CMK (cell line): ENCODE data around the genes LIM2, ZNF841, PPP2R1A and ZNF766.

DNA sequence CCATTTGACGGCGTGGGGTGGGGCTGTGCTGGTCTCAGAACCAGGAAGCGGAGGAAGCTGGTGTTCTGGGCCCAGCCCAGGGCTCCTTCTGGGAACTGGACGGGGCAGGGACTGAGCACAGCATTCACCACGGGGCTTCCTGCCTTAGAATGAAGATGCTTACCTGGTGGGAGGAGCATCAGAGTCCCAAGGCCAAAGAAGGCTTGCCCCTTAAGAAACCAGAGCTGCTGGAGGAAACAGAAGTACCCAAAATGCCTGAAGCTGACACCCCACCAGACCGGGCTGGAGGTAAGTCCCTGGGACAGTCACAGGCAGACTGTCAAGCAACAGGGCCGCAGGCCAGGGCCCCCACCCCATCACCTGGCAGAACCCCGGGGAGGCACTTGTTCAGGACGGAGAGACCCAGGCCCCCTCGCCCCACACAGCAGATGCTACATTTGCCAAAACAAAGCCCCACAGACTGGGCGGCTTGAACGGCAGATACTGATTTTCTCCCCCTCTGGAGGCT lies 17.8 kb upstream of the IGLON5 start:
- RRBS: 85% methylated on average over 2 of the region's 12 CpGs

- RRBS: 48% methylated on average over 3 of the region's 49 CpGs
These were observed 15.1 kb downstream of the VSIG10L start for GRCh38 chr19:51326701-51327303.

GRCh38 chr19:51356212-51356813 lies 9.9 kb downstream of the ETFB start:
- RRBS: no CpG with 5 or more reads among the region's 9 CpGs

GRCh38 chr19:51361492-51361764 lies 4.8 kb downstream of the ETFB start:
- RRBS: no CpG with 5 or more reads among the region's 7 CpGs

DNA sequence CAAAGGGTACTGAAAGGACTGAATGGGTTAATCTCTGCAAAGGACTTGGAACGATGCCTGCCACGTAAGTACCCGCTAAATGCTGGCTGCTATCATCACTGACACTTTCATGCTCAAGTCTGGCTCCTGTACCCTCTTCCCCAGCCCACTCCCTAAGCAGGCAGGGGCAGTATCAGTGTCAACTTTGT lies 1.1 kb downstream of the ETFB start:
- RRBS: no CpG with 5 or more reads among the region's 3 CpGs

DNA sequence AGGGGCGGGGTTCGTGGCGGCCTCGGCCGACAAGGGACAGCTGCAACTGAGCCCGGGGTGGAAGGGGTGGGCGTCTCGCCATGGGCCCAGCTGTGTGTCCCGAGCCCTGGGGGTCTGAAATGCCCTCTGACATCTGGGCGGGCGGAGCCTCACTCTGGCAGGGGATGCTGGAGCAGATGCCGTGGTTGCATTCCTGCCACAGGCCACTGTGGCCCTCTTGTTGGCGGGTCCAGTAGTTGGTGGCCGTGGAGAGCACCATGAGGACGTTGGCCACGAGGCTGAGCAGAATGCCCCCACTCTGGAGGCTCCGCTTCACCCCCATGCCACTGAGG lies 581 bp downstream of the CLDND2 start:
- RRBS: no CpG with 5 or more reads among the region's 17 CpGs

DNA sequence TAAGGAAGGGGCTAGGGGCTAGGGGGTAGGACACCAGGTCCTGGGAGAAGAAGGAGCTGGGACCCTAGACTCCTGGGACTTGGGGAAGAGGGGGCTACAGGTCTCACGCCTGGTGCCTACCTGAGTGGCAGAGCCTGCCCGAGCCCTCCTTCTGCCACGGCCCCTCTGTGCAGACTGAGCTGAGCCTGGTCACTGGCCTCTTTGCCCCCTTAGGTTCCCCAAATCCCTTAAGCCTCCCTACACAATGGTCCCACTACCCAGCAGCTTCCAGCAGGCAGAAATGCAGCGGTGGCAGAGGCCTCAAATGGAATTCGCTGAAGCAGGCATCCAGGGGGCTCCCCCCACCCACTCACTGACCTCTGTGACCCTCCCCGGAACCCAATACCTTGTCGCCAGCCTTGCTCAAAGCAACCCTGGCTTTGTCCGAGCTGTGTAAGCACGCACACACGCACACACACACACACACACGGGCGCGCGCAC lies at the start of gene LIM2:
Gene LIM2 (minus strand): TSS at position 176 of the 480 bp plus-strand sequence.
- RRBS: no CpG with 5 or more reads among the region's 14 CpGs

DNA sequence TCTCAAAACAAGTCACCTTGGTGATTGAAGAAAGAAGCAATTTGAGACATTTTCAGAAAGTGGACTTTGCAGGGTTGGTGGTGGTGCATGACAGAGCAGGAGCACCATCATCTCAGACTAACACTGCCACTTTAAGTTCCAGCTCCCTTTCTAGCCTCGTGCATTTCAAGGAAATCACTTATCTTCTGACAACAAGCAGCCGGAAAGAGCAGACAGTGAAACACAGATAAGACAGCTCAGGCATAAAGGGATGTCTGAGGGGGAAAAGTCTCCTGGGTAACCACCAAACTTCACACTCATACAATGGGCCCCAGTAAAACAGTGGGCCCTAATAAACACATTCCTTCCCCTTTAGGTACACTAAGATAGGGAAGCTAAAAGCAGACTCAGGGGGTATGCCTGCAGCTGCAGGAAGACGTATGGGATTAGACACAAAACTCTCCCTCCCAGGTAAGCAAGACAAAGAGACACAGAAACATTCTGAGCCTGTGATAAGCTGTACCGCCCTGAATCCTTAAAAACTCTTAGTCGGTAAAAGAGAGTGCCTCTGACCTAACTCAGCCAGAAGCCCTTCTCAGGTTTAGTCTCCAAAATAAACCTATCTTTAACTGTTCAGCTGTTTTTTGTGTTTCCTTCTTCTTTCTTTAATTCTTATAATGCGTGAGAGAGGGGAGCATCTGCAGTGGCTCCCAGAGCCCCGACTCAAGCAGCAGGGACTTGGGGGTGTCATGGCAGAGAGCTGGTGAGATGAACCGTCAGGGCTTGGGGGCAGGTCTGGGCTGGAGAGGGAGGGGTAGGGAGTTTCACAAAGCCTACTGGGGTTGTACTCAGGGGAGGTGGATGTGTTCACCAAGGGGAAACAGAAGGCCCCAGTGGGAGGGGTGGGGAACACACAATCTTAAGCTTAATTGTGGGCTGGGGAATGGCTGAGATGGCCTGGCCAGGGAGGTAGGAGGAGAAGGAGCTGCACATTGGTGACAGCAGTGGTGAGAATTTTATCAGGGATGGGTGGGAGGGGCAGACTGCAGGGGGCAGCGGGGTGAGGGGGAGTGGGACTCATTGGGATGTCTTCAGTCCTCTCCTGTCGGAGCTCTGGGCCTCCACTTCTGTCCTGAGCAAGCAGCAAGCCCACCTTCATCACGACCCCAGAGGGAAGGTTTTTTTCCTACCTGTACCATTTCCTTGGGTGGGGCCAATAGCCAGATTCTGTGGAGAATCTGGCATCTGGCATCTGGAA lies 16.7 kb upstream of the SIGLEC6 start:
- RRBS: no CpG with 5 or more reads among the region's 11 CpGs

DNA sequence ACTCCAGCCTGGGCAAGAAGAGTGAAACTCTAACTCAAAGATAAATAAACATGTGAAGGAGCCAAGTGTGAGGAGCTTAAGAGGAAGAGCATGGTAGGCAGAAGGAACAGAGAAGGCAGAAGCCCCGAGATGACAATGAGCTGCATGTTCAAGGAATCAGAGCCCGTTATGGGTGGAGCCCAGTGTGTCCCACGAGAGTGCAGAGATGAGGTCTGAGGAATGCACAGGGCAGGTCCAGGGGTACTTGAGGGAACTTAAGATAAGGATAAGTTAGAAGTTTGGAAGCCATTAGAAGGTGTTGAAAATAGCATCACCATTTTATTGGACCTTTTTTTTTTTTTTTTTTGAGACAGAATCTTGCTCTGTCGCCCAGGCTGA lies 767 bp downstream of the FPR2 start:
- RRBS: no CpG with 5 or more reads among the region's 4 CpGs

DNA sequence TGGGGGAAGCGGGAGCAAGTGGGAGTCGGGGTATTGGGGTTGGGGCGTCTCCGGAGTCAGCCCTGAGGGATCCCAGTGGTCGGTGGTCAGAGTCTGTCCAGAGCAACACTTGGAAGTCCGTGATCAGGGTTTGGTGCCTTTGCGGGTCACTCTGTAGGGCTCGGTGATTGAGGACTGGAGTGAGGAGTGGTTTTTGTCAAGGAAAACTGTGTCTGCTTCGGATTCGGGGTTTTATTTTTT lies 270 bp downstream of the ZNF613 start:
- RRBS: no CpG with 5 or more reads among the region's 10 CpGs

DNA sequence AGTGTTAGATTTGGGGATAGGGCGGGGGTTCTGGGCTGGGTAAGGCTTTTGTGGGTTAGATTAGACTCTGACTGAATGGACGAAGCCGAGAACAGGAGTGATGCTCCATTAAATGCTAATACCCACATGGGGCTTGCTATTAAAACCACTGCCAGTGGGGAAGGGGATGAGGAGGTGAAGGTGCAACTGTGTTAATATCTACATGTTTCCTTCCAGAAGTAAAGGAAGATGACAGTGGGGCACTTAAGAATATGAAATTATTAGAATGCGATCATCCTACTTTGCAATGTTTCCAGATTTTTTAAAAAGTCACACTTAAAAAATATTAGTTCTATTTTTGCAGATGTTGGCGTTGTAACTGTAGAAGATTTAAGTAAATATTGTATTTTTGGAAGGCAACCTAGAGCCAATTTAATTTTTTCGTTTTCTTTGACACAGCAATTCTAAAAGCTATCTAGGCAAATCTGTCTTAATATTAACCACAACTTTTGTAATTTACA lies 688 bp upstream of the ZNF614 start:
- RRBS: no CpG with 5 or more reads among the region's 6 CpGs

- RRBS: no CpG with 5 or more reads among the region's 36 CpGs
These were observed at the start of gene ZNF841 for GRCh38 chr19:52095537-52096262. Gene ZNF841 (minus strand): TSS chr19:52095765.

DNA sequence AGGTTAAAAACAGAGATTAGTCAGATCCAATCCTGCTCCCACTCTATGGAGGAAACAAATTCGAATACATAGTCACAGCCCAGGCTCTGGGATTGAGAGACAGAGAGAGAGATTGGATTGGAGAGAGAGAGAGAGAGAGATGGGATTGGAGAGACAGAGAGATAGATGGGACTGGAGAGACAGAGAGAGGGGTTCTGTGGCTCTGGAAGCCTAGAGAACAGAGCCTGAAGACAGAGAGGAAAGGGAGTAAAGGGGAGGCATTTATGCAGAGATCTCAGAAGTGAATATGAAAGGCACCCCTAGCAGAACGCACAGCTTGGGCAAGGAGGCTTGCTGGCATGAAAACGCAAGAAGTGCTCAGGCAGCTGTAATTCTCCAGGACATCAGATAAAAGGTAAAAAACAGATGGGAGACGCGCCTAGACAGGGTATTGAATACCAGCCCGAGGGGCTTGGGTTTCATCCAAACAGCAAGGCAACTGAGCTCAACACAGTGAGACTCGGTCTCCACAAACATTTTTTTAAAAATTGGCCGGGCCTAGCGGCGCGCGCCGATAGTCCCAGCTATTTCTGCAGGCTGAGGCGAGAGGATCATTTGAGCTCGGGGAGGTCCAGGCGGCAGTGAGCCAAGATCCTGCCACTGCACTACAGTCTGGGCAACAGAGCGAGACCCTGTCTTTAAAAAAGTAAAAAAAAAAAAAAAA lies 938 bp upstream of the PPP2R1A start:
- RRBS: no CpG with 5 or more reads among the region's 17 CpGs

DNA sequence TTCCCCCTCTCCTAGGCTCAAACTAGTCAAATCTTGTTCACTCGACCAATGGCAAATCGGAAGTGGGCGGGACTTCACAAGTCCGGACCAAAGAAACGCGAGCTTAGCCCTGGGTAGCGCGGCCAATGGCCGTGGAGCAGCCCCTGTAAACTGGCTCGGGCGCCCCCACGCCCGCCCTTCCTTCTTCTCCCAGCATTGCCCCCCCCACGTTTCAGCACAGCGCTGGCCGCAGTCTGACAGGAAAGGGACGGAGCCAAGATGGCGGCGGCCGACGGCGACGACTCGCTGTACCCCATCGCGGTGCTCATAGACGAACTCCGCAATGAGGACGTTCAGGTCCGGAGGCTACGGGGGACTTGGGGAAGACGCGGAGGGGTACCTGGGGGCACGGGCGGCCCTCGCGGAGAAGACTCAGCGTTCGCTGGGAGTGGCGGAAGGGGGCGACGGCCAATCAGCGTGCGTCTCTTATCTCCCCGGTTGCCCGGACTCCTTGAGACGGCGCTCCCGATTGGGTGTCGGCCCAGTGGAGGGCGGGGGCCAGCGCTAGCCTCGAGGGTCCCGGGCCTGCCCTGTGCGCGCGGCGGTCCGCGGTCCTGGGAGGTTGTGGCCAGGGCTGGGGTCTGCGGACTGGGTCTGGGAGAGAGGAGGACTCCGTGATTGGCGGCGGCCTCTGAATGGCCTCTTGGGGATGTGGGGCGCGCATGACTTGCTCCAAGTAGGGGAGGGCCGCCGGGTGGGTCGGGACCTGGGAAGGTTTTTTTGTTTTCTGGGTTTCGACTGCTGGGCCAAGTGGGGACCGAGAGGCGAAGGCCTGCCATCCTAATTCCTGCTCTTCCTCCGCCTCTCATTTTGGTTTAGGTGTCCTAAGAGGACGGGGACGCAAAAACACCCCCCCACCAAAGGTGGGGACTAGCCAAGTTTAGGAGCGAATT lies at the start of gene PPP2R1A:
Gene PPP2R1A (plus strand): TSS at position 214 of the 932 bp plus-strand sequence.
- RRBS: 1% methylated on average over 9 of the region's 76 CpGs

- RRBS: under 1% methylated on average over 13 of the region's 23 CpGs
These were observed at the start of gene ZNF766 for GRCh38 chr19:52269493-52269694. Gene ZNF766 (plus strand): TSS chr19:52269587.

GRCh38 chr19:52271112-52271423 lies 1.7 kb downstream of the ZNF766 start:
- RRBS: no CpG with 5 or more reads among the region's 3 CpGs

- RRBS: no CpG with 5 or more reads among the region's 6 CpGs
These were observed 11.7 kb upstream of the ZNF480 start for GRCh38 chr19:52285086-52285820.

- RRBS: no CpG with 5 or more reads among the region's 7 CpGs
These were observed 51.5 kb downstream of the ZNF701 start for GRCh38 chr19:52621239-52622336.

- RRBS: no CpG with 5 or more reads among the region's 30 CpGs
These were observed 609 bp downstream of the ENSG00000269825 start for GRCh38 chr19:52689568-52690205.

DNA sequence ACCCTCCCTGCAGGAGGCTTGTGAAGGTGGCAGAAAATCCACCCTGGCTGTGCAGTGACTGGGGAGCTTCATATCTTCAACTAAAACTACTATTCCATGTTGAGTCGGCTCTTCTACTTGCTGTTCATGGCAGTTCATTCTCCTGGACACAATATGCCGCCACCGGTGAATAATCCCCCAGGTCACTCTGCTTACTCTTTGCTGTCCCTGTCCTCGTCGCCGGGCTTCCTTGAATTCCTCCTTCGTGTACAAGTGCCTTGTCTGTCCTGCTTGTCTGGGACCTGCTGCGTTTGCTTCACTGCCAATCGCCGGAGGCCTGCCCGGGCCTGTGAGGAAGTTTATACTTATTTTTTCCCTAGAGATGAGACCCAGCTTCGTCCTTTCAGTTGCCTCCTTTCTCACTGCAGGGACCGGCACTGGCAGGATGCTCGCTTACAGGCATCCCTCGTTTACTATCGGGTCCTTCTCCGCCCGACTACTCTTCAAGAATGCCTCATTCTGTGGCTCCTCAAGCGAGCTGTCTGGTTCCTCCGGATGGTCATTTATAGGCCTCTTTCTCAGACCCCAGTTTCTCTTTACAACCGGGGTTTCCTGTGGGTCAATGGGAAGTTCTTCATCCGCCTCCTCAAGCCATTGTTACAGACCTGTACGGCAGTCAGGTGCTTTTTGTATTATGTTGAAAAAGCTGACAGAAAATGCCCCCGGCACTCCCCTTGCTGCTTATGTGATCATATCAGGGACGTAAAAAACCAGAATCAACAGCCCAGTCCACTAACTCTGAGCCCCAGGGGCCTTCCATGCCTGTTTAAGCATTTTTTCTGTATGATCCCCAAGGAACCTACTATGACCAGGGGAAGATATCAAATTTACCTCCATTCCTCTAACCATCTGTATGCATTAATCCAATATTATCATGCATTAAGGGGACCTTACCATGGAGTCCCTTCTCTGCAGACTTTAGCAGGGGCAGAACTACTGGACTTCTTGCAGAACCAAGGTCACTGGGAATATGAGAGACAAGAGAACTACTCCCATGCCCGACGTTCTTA lies 5.4 kb upstream of the ERVV-1 start:
- RRBS: 91% methylated on average over 13 of the region's 27 CpGs